GM19240 (cell line): ENCODE data around the genes AKAIN1 and ZBTB14.

- RRBS, result no CpG with 5 or more reads among the region's 6 CpGs
These were observed 256.5 kb downstream of the TGIF1 start for GRCh38 chr18:3706313-3706943.

GRCh38 chr18:3723325-3723512, 273.2 kb downstream of the TGIF1 start:
- RRBS, result no CpG with 5 or more reads among the region's 1 CpG

GRCh38 chr18:4248527-4249391, 206.3 kb downstream of the DLGAP1 start:
- RRBS, result 69% methylated on average over 2 of the region's 15 CpGs

GRCh38 chr18:4600227-4600600, 145.1 kb upstream of the DLGAP1 start:
- RRBS, result no CpG with 5 or more reads among the region's 1 CpG

DNA sequence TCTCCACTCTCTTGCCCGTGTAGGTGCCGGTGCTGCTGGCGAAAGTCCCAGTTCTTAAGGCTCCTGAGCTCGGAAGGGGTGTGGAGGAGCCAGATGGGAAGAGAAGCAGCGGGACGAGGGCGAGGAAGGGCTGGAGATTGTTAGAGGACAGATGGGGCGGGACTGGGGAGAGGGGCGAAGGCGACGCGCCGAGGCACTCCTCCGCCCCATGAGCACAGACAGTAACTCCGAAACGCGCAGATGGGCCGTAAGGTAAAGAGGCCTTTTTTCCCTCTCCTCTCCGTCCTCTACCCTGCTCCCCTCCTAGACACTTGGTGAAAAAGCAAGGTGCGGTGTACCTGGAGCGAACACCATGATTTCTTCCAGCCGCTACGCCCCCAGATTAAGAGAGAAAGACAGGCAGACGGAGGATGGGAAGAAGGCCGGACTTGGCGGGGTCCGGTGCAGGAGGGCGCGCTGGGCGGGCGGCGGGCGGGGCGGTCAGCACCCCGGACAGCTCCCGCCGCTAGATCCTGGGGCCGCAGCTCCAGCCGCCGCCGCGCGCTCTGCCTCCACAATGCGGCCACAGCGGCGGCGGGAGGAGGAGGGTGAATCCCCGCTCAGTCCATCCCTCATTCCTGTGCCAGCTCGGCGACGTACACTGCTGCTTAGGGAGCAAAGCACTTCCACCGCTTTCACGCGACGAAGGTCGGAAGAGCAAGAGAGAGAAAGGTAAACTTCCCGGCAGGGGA, at the start of gene AKAIN1:
Gene AKAIN1 (minus strand): TSS at position 558 of the 731 bp plus-strand sequence.
- RRBS, result 8% methylated on average over 9 of the region's 57 CpGs

DNA sequence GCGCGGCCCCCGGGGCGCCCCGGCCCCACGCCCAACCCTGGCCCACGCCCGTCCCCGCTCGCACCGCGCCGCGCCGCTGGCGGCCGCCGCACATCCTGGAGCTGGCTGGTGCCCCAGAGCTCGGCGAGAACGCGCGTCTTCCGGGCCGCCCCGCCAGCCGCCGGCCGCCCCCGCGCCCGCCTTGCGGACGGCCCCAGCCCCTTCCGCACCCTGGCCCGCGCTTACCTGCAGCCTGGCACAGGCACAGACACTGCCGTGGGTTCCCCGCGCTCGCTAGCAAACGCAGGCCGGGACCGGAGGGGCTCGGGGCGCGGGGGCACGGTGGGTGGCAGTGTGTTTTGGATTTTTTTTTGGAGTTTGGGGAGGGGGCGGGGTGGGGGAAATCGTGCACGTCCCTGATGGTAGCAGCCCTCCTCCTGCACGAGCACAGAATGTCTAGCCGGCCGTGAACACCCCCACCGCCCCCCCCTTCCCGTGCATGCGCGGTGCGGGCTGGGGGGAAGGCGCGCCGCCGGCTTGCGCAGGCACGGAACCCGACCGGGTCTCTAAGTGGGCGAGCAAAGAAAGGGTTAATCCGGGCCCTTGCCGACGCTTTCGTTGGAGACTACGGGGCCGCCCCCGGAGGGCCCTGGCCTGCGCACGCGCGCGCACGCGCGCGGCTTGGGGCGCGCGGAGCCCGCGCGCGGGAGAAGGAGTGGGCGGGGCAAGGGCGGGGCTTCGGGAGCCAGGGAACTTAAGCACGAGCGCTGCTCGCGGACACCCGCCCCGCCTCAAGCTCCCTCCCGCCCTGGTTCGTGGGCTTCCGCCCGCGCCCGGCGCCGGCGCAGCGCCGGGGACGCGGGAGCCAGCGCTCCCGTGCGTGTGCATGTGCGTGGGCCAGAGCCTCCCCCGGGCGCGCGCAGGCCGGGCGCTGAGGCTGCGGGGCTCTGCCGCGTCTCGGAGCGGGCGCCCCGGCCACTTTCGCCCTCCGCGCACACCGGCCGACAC, at the start of gene ZBTB14:
Gene ZBTB14 (minus strand): TSS at position 139 of the 987 bp plus-strand sequence.
- RRBS, result 2% methylated on average over 28 of the region's 135 CpGs

GRCh38 chr18:5455432-5456008, 88.3 kb downstream of the EPB41L3 start:
- RRBS, result no CpG with 5 or more reads among the region's 9 CpGs

DNA sequence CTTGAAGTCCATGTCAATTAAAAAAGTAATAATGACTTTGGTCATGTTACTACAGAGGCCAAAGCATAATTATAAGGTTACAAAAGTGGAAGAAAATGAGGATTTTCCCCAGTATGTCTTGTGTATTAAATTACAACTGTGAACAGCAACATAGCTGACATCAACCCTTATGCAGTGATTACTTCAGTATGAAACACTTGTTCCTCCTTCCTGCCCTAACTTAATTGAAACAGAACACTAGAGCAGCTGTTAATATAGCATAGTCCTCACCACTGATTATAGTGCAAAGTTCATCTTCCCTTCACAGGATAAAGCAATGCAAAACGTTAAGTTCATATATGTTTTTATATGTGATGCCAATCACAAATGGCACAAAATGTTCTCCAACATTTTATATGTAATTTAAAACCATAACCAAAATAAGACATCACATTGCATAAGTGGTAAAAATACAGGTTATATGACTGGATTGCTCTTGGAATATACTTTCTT, 29.8 kb downstream of the EPB41L3 start:
- RRBS, result no CpG with 5 or more reads among the region's 1 CpG

DNA sequence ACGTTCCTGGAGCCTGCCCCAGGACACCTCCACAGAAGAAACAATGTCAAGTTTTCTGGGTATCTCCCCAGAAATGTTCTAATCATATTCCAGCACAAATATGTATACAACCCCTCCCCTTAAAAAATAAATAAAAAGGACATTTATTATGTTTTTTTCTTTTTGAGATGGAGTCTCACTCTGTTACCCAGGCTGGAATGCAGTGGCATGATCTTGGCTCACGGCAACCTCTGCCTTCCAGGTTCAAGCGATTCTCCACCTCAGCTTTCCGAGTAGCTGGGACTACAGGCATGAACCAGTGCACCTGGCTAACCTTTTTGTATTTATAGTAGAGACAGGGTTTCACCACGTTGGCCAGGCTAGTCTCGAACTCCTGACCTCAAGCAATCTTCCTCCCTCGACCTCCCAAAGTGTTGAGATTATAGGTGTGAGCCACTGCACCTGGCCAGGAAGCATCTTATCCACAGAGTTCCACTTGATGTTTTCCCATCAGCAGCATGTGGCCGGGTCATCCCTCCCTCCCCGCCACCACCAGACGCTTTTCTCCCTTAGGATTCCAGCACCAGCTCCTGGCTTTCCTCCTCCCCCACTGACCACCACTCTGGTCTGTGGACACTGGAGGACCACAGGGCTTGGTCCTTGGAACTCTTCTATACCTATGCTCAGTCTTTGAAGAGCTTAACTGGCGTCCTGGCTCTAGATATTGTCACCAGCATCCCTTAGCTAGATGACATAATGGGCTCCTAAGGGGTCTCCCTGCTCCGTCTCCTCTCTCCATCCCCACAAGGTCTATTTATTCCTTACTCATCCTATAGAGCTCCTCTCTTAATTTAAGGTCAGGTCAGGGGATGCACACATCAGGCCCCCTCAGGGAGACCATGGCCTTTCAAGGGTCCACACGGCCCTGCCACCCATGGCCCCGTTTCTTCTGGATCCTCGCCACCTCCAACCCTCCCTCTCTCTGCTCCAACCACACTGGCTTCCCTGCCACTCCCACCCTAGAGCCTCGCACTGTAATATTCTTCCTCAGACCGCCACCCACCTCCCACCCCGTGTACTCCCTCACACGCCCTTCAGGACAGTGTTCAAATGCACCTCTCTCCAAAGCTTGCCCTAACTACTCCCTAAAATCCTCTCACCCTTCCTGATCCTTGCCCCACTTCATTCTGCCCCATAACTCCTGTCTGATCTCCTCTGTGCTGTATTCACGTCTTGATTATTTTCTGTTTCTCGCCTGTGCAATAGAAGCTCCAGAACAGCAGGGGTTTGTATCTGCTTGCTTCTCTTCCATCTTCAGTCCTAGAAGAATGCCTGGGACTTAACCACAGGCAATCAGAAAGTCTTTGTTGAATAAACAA, 26.0 kb downstream of the EPB41L3 start:
- RRBS, result no CpG with 5 or more reads among the region's 21 CpGs

- RRBS, result no CpG with 5 or more reads among the region's 10 CpGs
These were observed 34.0 kb downstream of the PTPRM start for GRCh38 chr18:7601146-7601580.

DNA sequence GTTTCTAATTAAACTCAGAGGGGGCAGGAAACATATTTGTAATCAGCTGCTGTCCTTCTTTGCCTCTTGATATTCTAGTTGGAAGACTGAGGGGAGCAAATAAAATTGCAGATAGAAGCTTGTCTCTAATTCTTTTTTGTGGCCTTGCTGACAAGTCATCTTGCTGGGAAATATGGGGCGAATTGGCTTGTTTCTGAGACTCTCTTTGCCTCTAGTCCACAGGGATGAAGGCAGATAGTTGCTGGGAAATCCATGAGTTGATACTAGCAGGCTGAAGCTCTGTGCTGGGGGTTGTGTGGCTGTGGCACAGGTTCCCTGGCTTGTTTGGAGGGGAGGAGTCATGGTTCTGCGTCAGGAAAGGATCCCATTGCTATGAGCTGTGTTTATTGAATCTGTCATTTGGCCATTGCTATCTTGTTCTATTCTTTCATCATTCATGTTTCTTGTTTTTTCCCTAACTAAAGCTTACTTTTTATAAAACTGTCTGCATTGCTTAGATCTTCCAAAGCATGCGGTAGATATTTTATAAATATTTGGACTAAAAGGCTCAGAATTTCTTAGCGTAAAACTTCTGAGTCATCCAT, 335.2 kb downstream of the PTPRM start:
- RRBS, result no CpG with 5 or more reads among the region's 4 CpGs

DNA sequence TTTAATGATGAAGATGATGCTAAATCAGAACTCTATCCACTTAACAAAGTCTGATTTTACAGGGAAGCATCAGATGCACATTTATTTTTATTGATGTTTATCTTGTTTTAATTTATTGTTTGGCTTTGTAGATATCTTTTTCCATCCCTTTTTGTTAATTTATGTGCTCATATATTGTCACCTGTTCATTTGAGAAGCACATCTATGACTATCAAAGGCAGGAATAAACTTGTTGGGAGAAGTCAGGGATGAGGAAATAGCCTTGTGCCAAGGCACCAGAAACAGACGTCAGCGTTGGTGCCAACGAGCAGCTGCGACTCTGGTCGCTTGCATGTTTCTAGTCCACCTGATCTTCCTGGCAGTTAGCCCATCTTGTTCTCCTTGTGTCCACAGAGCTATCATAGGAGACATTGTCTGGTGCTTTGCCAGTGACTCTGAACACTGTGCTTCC, 374.3 kb downstream of the PTPRM start:
- RRBS, result no CpG with 5 or more reads among the region's 5 CpGs

DNA sequence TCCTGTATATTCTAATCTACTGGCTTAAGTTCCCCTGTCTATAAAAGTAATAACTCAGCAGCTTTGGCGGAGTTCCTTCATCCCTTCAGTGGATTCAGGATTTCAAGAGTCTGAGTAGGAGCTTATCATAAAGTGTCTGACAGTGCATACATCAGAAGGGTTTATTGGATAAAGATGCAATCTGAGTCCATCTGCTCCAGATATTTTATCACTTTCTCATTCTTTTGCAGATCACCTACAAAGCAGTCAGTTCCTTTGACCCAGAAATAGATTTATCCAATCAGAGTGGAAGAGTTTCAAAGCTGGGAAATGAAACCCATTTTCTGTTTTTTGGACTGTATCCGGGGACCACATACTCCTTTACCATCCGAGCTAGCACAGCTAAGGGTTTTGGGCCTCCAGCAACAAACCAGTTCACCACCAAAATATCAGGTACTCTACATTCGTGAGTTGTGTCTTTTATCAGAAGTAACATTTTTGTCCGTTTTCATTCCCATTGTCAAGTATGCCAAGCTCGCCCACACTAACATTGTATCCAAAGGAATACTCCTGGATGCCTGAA, 518.4 kb downstream of the PTPRM start:
- RRBS, result no CpG with 5 or more reads among the region's 6 CpGs

- RRBS, result no CpG with 5 or more reads among the region's 7 CpGs
These were observed 469.3 kb upstream of the RAB12 start for GRCh38 chr18:8139813-8140505.

- RRBS, result no CpG with 5 or more reads among the region's 5 CpGs
These were observed 465.7 kb upstream of the RAB12 start for GRCh38 chr18:8143606-8143963.

GRCh38 chr18:8302132-8302704, 307.0 kb upstream of the RAB12 start:
- RRBS, result no CpG with 5 or more reads among the region's 8 CpGs

GRCh38 chr18:8603763-8604068, 5.5 kb upstream of the RAB12 start:
- RRBS, result no CpG with 5 or more reads among the region's 4 CpGs

- RRBS, result no CpG with 5 or more reads among the region's 14 CpGs
These were observed 2.9 kb downstream of the RAB12 start for GRCh38 chr18:8612015-8612697.

GRCh38 chr18:8623700-8624347, 14.6 kb downstream of the RAB12 start:
- RRBS, result no CpG with 5 or more reads among the region's 5 CpGs